ENCODE results near the genes CORO1A, TMEM265 and PHKG2.

GRCh38 chr16:29819170-29820017 lies 868 bp upstream of the MVP start:
- RRBS: 70% methylated on average over 9 of the region's 18 CpGs

DNA sequence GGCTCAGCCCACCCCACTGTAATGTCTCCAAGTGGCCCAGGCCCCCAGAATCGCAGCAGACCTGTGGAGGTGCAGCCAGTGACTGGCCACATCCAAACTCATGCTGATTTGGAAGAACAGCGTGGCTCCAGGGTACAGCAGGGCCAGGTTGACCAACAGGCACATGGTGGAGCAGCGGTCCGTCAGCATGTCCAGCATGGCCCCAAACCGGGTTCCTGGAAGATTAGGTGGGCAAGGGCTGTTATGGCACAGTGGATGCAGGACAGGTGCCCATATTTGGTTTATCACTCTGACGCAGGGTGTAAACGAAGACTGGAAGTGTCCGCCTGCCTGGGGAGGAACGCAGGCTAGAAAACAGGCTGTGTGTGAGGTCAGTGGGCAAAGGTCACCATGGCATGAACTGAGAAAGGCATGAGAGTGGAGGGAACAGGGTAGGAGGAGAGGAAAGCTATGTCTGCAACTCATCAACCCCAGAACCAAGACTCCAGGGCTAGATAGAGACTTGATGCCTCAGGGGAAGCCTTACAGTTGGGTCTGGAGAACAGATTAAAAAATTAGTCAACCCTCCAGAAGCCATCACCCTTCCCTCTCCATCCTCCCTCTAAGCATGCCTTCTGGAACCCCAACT lies 1.9 kb downstream of the CDIPT start:
- RRBS: no CpG with 5 or more reads among the region's 9 CpGs

DNA sequence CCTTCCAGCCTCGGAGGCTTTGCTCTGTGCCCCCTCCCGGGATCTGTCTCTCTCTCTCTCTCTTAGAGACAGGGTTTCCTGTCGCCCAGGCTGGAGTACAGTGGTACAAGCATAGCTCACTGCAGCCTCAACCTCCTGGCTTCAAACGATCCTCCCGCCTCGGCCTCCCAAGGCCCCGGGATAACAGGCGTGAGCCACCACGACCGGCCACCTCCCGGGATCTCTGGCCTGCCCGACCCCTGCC lies 13.9 kb upstream of the CDIPT start:
- RRBS: no CpG with 5 or more reads among the region's 12 CpGs

- RRBS: no CpG with 5 or more reads among the region's 18 CpGs
Measured at GRCh38 chr16:30006984-30007472, 3.8 kb downstream of the DOC2A start.

DNA sequence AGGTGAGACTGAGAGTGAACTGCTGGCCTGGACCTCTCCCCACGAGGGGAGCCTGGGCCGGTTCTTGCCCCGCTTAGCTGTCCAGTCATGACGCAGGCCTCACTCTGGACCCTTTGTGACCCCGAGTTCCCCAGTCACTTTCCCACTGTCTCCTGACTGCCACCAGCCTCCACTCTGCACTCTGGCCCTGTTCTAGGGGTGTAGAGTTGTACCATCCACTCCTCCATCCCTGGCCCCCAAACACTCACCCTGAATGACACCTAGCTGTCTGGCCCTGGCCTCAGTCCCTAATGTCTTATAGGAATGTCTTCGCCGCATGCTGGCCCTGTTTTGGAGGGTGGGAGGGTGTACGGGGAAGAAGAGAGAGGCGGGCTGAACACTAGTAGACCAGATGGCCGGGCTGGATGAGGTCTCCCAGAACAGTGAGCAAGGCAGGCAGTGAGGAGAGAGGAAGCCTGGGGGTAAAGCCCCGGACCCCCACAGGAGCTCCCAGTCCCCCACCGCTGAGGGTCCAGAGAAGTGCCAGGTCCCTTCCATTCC lies 1.2 kb downstream of the TLCD3B start:
- RRBS: 25% methylated on average over 2 of the region's 12 CpGs

- RRBS: 2% methylated on average over 10 of the region's 35 CpGs
Measured at GRCh38 chr16:30063844-30064869, 1.4 kb upstream of the ALDOA start.

- RRBS: no CpG with 5 or more reads among the region's 17 CpGs
Measured at GRCh38 chr16:30116634-30117569, 3.6 kb upstream of the GDPD3 start.

- RRBS: no CpG with 5 or more reads among the region's 4 CpGs
Measured at GRCh38 chr16:30124225-30124826, 1.3 kb upstream of the MAPK3 start.

DNA sequence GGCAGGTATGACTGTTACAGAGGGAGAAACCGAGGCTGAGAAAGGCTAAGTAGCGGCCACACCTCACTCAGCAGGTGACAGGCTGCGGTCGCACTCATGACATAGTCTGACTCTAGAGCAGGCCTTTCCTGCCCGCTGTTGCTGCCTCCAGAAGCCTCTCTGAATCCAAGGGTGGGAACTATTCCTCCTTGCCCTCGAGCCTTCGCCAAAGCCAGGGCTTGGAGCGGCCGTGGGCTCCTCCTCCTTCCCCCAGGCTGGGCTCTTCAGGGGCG lies 776 bp upstream of the CORO1A start:
- RRBS: no CpG with 5 or more reads among the region's 10 CpGs

- RRBS: 2% methylated on average over 56 of the region's 96 CpGs
Measured at GRCh38 chr16:30182962-30183950, at the start of gene CORO1A. CORO1A (plus strand) TSS chr16:30183602.

DNA sequence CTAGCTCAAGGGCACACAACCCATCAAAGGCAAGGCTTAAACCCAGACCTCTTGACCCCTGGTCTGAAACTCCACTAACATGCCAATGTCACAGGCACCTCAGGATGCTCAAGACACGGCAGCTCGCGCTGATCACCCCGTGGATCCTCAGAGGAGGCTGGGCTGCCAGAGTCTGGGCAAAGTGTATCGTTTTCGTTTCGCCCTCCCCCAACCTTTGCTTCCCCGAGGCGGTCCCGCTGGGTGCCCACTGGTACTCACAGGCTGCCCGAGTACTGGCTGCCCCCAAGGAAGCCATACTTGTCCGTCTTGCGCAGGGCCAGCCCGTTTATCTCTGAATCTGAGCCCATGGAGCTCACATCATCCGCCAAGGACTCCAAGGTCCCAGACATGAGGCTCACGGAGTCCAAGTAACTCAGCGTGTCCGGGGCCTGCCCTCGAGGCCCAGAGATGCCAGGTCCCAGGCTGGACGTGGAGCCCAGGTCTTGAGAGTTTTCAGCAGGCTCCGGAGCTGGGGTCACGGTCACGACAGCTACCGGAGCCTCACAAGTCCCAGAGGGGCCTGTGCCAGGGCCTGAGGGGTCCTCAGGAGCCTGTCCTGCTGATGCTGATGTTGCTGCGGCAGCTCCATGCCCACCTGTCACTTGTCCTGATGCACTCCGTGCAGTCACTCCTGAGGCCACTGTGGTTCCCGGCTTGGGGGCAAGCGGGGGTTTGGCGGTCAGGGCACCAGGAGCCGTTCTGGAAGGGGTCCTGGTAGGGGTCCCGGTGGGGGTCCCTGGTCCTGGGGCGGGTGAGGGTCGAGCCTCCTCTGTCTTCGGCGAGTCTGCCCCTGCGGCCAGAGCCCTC lies 1.1 kb downstream of the TBC1D10B start:
- RRBS: 2% methylated on average over 8 of the region's 36 CpGs

DNA sequence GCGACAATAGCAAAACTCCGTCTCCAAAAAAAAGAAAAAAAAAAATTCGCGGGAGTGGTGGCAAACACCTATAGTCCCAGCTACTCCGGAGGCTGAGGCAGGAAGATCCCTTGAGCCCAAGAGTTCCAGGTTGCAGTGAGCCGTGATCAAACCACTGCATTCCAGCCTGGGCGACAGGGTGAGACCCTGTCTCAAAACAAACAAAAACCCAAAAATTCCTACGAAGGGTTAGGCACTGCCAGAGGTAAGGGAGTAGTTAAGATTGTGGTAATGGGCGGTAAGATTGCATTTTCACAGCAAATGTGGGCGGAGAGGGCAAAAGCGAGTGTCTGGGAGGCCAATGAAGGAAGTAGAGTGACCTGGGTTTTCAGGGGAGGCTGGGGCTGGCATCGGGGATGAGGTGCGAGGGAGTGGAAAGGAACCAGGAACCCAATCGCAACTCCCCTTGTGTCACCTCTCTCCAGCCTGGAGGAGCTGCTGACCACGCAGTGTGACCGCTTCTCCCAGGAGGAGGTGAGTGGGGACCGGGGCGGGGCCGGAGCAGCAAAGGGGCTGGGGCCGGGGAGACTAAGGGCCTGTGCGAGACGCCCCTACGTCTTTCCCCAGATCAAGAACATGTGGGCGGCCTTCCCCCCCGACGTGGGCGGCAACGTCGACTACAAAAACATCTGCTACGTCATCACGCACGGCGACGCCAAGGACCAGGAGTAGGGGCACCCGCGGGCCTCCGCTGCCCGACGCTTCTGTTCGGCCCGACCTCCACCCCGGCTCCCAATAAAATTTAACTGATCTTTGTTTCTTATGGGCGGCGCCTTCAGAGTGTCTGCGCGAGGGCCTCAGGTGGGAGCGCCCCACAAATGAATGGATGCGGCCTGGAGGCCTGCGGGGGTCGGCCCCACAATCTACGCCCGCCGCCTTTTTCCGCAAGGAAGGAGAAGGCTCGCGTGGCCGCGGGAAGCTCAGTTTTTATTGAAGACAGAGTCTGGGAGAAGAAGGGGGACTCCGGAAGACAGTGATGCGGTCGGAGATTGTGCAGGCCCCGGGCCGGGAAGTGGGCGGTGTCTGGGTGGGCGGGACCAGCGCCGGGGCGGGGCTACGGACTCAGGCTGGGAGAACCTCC lies 2.9 kb downstream of the MYL11 start:
- RRBS: under 1% methylated on average over 6 of the region's 69 CpGs

GRCh38 chr16:30446336-30446732 lies 660 bp upstream of the SEPHS2 start:
- RRBS: no CpG with 5 or more reads among the region's 8 CpGs

DNA sequence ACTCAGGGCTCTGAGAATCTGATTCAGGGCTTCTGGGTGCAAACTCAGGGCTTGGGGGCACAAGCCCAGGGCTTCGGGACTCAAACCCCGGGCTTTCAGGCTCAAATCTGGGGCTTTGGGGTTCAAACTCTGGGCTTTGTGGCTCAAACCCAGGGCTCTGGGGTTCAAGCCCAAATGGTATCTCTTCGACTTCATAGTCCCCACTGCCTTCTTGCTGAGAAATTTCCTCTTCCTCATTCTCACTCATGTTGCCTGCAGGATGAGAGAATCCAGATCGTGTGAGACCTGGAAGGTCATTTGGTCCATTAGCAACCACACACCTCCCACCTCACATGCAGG lies 597 bp downstream of the ZNF768 start:
- RRBS: no CpG with 5 or more reads among the region's 4 CpGs

DNA sequence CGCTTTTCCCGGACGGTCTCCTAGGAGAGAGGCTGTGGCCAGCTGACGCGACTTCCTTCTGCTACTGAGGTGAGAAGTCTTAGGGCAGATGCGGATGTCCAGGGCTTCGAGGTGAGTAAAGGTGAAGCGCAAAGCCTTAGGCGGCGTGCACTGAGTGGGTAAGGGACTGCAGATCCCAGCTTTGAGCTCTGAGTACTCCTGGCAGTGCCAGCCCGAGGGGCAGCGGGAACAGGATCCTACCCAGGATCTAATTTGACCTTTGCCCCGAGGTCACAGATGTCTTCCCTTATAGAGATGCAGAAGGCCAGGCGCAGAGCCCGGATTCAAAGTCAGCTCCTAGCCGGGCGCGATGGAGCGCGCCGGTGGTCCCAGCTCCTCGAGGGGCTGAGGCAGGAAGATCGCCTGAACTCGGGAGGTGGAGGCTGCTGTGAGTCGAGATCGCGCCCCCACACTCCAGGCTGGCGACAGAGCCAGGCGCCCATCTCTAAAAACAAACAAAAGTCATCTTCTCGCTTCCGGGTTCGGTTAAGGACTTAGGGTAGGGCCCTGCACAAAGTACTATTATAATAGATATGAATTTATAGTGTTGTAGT lies 583 bp upstream of the ZNF785 start:
- RRBS: no CpG with 5 or more reads among the region's 32 CpGs

- RRBS: no CpG with 5 or more reads among the region's 8 CpGs
Measured at GRCh38 chr16:30740265-30741045, at the start of gene TMEM265. TMEM265 (plus strand) TSS chr16:30740642.

DNA sequence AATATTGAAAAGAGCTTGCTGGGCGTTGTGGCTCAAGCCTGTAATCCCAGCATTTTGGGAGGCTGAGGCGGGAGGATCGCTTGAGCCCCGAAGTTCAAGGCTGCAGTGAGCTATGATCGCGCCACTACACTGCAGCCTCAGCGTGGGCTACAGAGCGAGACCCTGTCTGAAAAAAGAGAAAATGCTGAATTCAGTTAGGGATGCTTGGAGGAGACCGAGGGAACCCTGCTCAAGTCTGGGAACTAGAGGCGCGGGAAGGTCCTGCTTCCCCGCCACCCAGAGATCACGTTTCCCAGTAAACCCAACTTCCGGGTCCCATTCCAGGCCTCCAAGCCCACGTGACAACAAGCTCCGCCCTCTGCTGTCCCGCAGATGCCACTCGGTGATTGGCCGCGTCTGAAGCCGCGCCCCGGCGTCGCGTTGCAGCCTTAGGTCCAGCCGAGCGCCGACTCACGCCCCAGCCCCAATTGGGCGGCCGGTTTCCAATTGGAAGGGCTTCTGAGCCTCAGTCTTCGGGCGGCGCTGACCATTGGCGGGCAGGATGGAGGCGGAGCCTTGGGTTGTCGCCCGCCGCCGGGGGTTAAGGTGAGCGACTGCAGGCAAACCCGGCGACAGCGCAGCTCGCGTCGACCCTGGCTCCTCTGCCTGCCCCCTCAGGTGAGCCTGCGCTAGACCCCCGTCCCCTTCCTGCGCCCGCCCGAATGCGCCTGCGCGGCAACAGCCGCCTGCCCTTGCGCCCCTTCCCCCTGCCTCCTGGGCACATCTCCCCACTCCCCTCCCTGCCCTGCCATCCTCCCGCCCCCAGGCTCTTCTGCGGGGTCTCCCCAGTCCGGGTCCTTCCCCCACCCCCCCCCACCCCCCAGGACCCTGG lies at the start of gene PHKG2:
PHKG2 (plus strand) TSS at position 592 of the 871 bp plus-strand sequence.
- RRBS: 1% methylated on average over 23 of the region's 61 CpGs

- RRBS: no CpG with 5 or more reads among the region's 13 CpGs
Measured at GRCh38 chr16:30766760-30767352, 4.7 kb downstream of the RNF40 start.

DNA sequence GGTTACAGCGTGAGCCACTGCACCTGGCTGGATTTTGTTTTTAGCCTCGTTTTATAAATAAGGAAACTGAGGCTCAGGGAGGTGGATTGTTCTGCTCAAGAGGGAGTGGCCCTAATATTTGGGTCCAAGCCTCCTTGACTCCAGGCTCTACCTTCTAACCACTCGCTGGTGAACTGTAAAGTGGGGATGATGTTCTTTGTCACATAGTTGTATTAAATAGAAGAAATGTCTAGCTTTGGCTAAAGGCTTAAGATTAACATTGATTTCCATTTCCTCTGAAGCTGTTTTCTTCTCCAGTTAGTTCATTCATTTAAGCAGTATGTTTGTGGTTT lies 8.2 kb downstream of the RNF40 start:
- RRBS: no CpG with 5 or more reads among the region's 3 CpGs

DNA sequence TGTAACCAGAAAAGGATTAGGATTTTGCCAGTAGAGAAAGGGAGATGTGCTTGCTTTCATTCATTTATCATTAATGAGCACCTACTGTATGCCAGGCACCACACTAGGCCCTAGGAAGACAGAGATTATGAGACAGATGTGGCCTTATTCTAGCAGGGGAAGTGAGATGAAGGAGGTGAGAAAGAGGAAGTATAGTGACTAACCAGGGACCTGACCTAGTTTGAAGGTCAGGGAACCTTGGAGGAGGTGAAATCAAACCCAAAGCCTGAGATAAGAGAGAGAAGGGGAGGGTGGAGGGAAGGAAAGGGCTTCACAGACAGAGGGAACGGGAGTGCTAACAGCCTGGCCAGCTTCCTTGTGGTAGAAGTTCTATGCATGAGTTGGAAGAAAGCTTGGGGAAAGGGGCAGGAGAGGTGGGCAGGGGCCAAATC lies 17.4 kb downstream of the BCL7C start:
- RRBS: no CpG with 5 or more reads among the region's 1 CpG

Measured in renal cortical epithelial cell (primary cell).